Fibroblast of villous mesenchyme (primary cell): ENCODE results near the gene IQCA1L.

DNA sequence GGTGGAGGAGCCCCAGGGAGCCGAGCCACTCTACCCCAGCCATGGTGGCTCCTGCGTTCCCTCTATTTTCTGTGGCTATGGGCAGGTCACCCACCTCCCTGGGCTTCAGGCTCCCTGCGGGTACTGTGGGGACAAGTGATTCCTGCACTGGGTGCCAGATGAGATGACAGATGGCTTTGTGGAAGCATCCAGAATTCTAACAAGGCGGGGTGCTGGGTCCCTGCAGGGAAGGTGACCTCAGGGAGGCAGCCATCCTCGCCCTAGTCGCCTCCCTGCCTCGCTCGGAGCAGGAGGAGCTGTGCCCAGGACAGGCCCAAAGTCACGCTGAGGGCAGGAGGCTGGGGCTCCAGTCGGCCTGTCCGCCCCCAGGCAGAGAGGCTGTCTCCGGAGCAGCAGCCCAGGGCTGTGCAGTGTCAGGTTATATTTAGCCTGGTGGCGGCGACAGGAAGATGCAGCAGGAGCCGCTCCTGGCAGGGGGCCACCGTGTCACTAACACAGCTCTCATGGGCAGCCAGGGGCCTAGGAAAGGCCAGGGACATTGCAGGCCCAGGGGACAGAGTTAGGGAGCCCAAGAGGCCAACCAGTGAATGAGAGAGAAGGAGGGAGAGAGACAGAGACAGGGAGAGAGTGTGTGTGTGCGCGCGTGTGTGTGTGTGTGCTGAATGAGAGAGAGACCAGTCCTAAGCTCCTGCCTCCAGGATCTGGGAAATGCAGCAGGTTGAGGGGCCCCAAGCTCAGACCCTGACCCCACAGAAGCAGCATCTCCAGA, 13.5 kb downstream of the KCNH2 start:
- CAGE, long polyA plus RNA = no peak

GRCh38 chr7:151019075-151019379, 5.3 kb downstream of the ATG9B start:
- CAGE, long polyA plus RNA = no peak

GRCh38 chr7:151026550-151027038, 1.7 kb upstream of the ABCB8 start:
- CAGE, long polyA plus RNA = no peak

DNA sequence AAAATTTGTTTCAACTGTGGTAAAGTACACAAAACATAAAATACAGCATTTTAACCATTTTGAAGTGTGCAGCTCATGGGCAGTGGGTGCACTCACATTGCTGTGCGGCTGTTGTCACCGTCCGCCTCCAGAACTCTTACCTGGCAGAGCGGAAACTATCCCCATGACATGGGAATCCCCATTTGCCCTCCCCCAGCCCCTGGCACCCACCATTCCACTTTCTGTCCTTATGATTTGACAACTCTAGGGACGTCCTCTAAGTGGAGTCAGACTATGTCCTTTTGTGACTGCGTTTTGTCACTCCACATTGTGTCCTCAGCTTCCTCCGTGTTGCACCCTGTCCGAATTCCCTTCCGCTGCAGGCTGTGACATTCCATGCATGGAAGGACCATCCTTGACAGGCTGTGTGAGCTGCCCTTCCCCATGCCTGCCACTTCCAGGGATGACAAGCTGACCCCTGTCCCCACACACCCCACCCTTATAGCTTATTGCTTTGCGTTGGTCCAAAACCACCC, 8.7 kb downstream of the ABCB8 start:
- CAGE, long polyA plus RNA = no peak

GRCh38 chr7:151050838-151051638, 2.7 kb downstream of the ASIC3 start:
- CAGE, long polyA plus RNA = no peak

DNA sequence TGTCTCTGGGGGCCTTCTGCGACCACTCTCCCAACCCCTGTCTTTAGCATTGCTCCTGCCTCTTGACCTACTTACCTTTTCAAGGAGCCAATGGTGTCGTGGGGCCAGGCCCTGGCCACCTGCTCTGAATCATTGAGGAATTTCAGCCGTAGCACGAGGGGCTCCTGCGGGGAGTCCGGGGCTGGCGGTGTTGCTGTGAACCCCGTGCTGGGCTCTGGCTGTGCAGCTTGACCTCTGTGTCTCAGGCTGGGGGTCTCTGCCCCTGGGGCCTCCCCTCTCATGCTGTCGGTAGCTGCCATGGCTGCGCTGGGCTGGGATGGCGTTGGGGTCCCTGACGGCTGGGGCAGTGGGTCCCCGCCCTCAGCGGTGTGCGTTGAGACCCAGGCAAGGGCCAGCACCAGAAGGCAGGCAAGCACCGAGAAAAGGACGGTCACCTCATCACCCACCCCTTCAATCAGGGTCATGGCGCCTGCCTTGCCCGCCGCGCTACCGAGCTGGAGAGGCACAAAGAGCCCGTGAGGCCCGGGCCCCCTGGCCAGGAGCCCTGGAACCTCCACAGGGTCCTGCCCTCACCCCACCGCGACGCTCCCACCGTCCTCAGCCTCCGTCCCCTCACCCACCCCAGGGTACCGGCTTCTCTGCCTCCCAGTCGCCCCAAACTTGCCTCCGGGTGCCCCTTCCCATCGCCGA, 1.0 kb downstream of the TMUB1 start:
- CAGE, long polyA plus RNA = no peak

DNA sequence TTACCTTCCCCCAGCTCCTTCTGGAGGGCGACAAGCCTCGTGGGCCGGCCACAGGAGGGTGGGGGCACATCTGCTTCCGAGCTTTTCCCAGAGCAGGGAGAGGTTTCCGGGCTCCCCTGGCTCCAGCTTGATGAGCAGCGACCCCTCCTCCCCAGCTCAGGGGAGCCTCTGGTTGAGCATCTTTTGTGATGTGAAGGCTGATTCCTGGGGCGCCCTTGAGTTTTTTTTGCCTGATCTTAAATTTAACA, 2.2 kb downstream of the AGAP3 start:
- CAGE, long polyA plus RNA = no peak

- CAGE, long polyA plus RNA = no peak
Observed at GRCh38 chr7:151111684-151112342, 25.5 kb downstream of the AGAP3 start.

GRCh38 chr7:151135623-151136140, 31.8 kb downstream of the GBX1 start:
- CAGE, long polyA plus RNA = no peak

GRCh38 chr7:151205360-151205883, at the start of gene IQCA1L:
TSS of gene IQCA1L (minus strand) at chr7:151205496.
- CAGE, long polyA plus RNA = no peak

- CAGE, long polyA plus RNA = no peak
Observed at GRCh38 chr7:151249015-151249687, 657 bp upstream of the SMARCD3 start.

GRCh38 chr7:151256482-151257072, 8.1 kb upstream of the SMARCD3 start:
- CAGE, long polyA plus RNA = no peak

- CAGE, long polyA plus RNA = no peak
Observed at GRCh38 chr7:151436618-151437328, 3.2 kb downstream of the CRYGN start.

- CAGE, long polyA plus RNA = no peak
Observed at GRCh38 chr7:151440726-151441069, 757 bp upstream of the CRYGN start.

DNA sequence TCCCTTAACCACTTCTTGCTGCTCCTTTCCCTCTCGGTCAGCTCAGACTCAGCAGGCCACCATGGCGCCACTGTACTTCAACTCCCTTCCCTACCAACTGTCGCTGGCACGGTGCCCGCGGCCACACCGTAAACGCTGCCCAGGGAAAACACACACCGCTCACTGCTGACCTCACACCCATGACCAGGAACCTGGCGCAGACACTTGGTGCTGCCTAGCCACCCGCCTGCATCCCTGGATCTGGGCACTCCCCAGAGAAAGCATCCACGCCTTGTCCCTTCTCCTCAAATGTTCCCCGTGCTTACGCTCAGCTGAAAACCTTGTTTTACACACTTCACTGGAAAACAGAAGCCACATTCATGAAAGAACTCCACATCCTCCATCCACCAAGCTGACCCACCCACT, 28.4 kb upstream of the CRYGN start:
- CAGE, long polyA plus RNA = no peak

DNA sequence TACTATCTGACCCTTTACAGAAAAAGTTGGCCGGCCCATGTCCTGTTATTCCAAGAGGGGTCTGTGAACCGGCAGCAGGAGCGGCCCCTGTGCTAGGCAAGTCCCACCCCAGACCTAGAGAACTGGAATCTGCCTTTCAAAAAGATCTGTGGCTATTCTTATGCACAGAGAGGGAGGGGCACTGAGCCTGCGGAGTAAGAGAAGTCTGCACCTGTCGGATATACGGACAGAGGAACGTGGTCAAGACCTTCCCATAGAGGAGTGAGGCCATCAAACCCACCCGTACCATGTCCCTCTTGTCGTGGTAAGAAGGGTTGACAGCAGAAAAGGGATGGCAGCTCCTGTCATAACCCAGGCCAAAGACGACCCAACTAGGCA, 109.5 kb upstream of the RHEB start:
- CAGE, long polyA plus RNA = no peak

- CAGE, long polyA plus RNA = no peak
Observed at GRCh38 chr7:151672420-151673382, 153.0 kb upstream of the RHEB start.

- CAGE, long polyA plus RNA = no peak
Observed at GRCh38 chr7:151696688-151697322, 177.1 kb upstream of the RHEB start.

- CAGE, long polyA plus RNA = no peak
Observed at GRCh38 chr7:151739884-151740275, 137.0 kb downstream of the PRKAG2 start.

DNA sequence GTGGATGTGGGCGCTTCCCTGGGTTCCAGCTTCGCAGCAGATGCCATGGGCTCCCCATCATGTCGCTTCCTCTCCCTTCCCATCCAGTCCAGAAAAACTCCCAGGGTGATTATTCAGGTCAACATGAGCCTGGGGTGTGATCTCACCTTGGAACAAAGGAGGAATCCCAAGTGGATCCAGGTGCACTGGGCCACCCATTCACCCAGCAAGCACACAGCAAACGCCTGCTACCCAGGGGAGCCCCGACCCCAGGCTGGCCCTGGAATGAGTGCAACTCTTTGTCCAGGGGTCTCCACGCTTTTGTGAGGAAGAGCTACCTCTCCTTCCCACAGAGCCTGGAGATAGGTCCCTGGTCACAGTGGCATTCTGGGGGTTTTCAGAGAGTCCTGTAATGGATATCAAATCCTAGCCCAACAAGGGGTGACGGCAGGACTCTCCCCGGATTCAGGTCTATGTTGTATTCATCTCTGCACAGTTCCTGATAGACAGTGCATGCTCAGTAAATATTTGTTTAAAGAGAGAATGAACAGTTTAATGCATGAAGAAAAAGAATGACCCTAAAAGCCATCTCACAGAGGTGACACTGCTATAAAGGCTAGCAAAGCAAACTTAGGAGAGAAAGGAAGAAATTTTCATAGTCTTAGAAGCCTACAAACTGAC, 48.9 kb downstream of the PRKAG2 start:
- CAGE, long polyA plus RNA = no peak